Peripheral blood mononuclear cell (primary cell): ENCODE data around the gene PARP14.

GRCh38 chr3:122560851-122561050, 3.3 kb downstream of the PARP9 start:
- PRO-cap, 8 experiments = no peak in any of the 8 experiments

DNA sequence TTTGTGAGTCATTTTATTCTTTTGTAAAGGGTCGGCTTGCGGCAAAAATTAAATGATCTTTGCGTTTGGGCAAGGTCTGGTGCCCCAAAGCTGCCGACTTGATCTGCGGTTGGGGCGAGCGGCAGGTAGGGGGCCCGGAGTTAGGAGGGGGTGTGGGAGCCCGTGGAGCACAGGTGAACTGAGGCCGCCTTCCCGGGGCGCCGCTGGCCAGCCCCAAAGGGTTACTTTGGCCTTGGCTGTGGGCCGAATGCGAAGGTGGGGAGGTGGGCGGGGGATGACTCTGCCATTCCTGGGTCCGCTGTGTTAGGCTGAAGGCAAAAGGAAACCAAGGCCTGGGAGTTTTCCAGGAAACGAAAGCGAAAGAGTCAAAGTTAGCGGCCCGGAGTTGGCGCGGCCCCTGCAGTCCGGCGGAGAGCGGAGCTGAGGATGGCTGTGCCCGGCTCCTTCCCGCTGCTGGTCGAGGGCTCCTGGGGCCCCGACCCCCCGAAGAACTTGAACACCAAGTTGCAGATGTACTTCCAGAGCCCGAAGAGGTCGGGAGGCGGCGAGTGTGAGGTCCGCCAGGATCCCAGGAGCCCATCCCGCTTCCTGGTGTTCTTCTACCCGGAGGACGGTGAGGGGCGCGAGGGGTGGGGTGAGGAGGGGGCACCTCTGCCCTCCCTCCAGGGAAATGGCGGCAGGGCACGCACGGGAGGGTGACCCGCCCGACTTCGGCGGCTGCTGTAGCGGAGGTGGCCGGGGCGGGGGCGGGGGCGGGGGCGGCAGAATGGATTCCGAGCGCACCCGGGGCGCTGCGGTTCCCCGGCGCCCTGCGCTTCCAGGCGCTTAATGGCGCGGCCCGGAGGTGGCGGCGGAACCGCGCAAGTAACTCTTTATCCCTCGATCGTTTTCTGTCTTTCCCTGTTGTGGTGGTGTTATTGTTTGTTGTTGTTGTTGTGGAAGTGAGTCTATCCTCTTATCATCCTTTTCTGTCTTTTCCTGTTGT, at the start of gene PARP14:
Gene PARP14, plus strand, starts transcription at position 382 of the 985 bp plus-strand sequence.
- PRO-cap, 8 experiments = peak in 8 of 8 experiments; most common plus-strand start position 402 of the sequence (in 8); most common minus-strand start position 724 of the sequence (in 4)

DNA sequence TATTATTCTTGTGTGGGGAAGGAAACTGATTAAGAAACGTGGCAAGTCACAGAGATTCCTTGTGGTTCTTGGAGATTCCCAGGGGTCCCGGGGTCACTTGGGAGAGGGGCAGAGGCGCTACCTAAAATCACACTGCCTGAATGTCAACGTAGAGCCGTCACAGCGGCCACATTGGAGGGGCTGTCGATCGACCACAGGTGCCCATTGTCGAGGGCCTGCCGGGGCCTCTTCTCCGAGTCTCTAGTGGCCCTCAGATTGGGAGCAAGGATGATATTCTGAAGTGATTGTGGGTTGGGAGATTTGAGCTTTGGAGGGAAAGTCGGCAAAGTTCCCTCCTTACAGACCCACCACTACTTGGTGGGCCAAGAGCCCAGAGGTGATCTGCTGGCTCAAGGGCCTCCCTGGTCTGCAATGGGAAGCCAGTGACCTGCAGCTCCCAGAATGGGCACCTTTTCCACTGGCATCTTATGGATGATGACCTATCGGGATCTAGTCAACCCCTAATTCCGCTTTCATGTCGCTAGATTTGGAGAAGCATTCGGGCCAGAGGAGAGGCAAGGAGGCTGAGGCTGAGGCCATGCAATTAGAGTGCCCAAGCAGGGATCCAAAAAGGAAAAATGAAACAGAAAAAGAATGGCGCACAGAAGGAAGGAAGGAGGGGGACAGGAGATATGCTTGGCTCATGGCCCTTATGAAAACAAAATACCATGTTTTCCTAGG, 964 bp downstream of the PARP14 start:
- PRO-cap, 8 experiments = peak in 1 of 8 experiments; most common plus-strand start position 376 of the sequence (in 1)

DNA sequence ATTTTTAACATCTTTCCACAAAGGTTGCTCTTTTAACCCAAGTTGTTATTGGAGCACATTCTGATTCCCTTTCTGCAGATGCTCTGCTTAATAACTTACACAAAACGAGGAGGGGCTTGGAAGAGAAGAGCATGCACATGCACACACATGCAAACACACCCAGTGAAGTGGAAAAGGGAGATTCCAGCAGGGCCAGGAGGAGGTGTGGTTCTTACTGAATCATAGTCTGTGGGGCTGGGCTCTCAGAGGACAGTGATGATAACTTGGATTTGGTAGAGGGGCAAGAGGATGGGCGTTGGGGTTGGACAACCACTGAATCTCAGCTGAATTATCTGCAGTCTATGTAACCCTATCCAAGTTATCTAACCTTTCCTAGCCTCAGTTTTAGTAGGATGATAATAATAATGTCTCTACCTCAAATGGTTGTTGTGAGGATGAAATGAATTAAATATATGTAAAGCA, 17.7 kb downstream of the PARP14 start:
- PRO-cap, 8 experiments = peak in 5 of 8 experiments; most common plus-strand start position 225 of the sequence (in 2); most common minus-strand start position 62 of the sequence (in 1)

GRCh38 chr3:122727852-122728119, 47.1 kb downstream of the PARP14 start:
- PRO-cap, 8 experiments = peak in 2 of 8 experiments; most common plus-strand start chr3:122728004 (in 2)

DNA sequence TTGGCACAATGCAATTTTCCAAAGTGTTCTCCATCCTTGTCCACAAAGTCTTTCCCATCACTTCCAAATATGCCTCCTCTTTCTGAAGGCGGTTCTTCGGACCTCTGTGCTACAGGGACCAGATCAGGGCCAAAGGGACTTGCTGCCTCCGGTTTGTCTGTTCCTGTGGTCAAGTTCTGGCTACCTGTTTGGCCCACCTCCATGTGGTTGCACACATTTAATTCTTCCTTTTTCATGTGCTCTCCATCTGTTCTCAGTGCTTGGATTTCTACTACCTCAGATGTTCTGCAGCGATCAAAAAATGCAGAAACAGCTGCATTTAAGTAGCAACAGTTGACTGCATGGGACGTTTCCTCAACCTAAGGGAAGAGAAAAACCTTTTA, 53.1 kb downstream of the HSPBAP1 start:
- PRO-cap, 8 experiments = no peak in any of the 8 experiments

- PRO-cap, 8 experiments = peak in 3 of 8 experiments; most common plus-strand start chr3:122808484 (in 2)
Observed at GRCh38 chr3:122808163-122808705, 13.4 kb downstream of the SLC49A4 start.

- PRO-cap, 8 experiments = no peak in any of the 8 experiments
Observed at GRCh38 chr3:122969468-122969983, 58.0 kb downstream of the SEMA5B start.

- PRO-cap, 8 experiments = no peak in any of the 8 experiments
Observed at GRCh38 chr3:122973864-122974314, 53.7 kb downstream of the SEMA5B start.

DNA sequence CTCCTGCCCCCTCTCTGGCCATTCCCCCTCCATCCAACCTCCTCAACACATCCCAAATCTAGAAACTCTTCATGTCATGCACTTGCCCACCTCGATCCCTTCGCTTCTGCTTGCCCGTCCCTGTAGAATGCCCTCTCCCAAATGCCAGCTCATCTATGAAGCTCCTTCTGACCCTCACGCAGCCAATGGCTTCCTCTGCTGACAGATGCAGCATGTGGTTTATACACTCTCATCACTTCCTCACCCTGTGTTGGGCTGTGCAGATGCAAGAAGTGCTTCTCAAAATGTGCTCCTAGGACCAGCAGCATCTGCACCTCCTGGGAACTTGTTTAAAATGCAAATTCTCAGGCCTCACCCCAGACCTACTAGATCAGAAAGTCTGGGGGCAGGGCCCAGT, 51.7 kb downstream of the SEMA5B start:
- PRO-cap, 8 experiments = no peak in any of the 8 experiments

- PRO-cap, 8 experiments = no peak in any of the 8 experiments
Observed at GRCh38 chr3:122977409-122978079, 50.0 kb downstream of the SEMA5B start.

GRCh38 chr3:123070435-123070982, 3.7 kb downstream of the PDIA5 start:
- PRO-cap, 8 experiments = no peak in any of the 8 experiments

GRCh38 chr3:123084642-123085363, 18.0 kb downstream of the PDIA5 start:
- PRO-cap, 8 experiments = no peak in any of the 8 experiments

DNA sequence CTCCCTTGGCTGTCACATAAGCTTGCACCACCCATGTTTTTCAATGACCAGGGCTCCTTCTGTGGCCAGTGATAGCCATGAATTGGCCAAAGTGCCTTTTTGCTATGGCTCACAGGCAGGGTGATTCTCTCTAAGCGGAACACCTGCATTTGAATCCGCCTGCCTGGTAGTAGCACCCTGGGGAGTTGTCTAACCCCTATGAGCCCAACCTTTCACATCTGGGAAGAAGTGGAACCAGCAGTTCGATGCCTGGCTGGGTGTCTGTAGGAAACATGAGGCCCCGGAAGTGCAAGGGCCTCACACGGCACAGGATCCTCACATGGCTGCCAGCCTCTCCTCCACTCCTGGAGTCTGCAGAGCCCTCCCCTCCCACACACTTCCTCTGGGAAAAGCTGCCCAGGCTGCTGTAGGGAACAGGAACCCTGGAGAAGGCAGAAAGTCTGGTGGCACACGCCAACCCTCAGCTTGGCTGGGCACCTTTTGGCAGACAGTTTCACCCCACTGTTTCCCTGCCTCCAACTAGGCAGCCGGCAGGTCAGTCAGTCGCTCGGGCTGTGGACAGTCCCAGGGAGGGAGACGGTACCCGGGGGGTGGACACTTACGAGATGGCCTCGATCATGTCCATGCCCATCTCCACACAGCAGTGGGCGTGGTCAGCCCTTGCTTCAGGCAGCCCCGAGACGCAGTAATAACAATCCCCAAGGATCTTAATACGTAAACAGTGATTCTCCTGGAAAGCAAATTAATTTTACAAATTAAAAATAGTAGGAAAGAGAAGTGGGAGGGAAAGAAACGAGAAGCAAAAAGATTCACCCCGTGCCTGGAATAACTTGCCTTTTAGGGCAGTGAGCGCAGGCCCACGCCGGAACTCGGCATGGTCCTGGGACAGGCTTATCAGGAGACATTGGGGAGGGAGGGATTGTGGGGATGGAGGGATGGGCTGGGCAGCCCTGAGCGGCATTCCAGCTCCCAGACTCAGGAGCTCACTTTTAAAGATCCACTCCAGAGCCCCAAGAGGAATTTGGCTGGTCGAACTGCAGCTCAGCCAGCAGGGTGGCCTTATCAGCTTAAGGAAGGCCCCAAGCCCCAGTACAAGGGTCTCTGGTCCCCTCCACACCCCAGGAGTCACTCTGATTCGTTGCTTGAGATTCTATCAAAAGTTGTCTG, 118.2 kb downstream of the ADCY5 start:
- PRO-cap, 8 experiments = no peak in any of the 8 experiments

DNA sequence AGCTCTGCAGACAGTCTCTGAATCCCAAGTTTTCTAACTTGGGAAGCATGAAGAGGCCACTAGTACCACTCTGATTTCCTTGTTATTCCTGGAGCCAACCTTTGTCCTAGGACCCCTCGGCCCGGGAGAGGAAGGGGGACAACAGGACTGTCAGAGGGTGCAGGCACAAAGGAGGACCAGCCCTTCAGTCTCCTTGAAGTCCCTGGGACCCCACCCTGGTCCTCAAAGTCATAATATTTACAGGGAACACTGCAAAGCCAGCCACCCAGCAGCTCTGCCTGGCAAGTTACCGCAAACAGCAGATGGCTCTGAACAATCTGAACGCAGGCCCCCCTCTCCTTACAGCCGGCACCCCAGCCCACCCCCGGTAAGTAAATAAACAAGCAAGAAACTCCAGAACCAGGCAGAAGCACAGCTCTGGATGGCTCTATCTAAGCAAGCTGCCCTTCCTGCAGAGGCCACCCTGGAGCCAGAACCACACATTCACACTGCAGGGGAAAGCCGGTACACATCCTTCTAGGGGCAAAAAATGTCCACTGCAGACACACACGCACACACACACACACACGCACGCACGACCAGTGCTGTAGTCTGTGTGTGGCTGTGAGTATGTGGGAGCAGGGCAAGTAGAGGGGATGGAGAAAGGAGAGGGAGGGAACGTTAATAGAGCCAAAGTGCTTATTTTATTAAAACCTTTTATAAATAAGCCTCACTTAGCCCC, 64.0 kb downstream of the ADCY5 start:
- PRO-cap, 8 experiments = no peak in any of the 8 experiments

- PRO-cap, 8 experiments = no peak in any of the 8 experiments
Observed at GRCh38 chr3:123385814-123386492, 62.9 kb downstream of the ADCY5 start.

DNA sequence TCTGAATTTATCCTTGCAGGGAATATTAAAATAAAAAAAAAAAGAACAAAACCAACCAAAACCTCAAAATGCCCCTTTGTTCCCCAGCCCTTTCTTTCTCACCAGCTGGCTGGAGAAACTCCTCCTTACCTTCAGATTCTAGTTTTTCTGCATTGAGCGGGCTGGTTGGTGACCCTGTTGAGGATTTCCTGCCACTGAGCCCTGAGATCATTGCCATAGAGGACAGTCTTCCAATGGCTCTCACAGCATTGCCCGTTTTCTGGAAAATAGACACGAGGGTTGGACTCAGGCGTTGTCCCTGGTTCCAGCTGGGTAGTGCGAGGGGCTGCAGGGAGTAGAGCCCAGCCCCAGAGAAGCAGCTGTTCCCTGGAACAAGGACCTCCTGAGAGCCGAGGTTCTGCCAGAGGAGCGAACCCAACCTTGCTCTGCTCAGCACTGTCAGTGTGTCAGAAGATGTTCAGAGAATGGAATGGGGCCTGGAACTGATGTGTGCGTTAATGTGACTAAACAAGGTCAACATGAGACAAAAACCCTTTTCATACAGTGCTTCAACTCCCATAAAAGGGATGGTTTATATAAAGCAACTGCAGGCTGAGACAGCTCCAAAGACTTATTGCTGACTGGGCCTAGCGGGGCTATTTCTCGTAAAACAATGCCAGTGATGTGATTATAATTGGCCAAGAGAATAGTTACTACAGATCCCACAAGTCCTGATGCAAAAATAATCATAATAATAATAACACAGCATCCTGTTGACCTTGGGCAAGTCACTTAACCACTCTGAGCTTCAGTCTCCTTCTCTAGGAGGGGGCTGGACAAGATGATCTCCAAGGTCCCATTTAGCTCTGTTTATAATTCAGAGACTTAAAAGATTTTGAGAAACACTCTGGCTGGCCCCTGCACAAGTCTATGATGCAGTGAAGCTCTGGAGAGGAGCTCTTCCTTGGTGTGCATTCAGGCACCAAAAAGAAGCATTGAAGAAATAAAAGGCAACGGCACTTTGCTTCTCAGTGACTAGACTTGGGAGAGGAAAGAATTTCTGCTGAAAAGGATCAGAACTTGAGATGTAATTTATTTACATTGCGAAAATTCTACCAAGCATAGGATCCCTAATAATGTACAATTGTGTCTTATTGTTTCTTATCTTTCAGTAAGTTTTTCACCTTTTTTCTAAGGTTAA, 35.6 kb upstream of the HACD2 start:
- PRO-cap, 8 experiments = no peak in any of the 8 experiments

DNA sequence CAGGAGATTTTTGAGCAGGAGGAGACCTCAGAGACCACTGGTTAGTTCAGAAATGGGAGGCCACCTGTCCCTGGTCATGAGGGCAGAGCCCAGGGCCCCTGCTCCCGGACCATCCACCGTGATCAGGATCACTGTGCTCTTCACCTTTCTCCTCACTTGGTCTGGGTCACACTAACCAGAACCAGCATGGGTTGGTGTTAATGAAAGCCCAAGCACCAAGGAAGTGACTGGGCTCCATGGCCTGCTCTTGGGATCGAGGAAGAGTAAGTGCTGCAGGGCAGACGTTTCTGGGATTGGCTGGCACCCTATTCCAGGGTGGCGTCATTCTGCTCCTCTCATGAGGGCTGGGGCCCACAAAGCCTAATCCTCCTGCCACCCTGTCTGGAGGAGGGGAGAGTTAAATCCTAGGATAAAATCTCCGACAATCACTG, 42.1 kb upstream of the HACD2 start:
- PRO-cap, 8 experiments = no peak in any of the 8 experiments

- PRO-cap, 8 experiments = no peak in any of the 8 experiments
Observed at GRCh38 chr3:123676898-123677610, 92.2 kb upstream of the HACD2 start.

DNA sequence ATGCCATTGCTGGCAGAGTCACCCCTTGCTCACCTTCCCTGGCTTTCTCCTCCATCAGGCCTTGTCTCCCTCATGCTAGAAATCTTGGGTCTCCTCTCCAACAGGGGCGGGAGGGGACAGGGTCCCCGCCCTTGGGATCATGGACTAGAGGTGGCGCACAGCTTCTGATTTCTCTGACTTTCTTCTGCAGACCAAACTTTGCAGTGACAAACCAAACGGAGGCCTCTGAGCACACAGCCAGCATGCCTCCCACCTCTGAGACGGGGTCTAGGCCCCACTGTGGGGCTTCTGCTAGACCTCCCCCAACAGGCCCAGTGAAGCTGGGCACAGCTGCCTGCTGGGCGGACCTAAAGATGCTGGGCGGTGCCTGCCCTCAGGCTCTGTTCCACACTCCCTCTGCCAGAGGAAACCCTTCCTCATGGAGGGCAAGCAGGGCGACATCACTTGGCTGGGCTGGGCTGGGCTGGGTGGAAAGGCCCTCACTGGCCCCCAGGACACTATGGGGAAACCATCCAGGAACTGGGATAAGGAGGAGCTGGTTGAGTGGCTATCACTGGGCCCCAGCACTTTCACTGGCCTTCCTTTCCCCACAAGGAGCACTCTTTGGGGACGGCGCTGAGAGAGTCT, 97.9 kb upstream of the HACD2 start:
- PRO-cap, 8 experiments = no peak in any of the 8 experiments